Neural crest cell (in vitro differentiated cells): Measurements from ENCODE around the genes COMMD4 and MAN2C1.

DNA sequence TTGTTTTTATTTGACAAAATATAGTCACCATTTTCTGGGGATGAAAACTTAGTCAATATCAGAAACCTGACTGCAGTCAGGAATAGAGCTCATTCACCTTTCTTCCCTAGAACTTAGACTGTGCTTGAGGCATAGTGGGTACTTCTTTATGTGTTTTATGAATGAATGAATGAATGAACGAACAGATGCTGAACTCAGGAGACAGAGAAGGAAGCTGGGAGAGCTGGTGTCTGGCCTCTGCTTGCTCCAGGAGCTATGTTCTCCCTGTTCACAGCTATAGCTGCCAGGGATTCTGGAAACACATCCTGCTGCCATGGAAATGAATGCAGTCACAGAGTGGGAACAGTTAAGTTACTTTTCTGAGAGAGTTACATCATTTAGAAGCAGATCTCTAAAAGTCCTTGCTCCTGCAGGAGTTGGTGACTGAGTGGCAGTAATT is 17.0 kb upstream of the ISLR start:
- PRO-cap = no peak

DNA sequence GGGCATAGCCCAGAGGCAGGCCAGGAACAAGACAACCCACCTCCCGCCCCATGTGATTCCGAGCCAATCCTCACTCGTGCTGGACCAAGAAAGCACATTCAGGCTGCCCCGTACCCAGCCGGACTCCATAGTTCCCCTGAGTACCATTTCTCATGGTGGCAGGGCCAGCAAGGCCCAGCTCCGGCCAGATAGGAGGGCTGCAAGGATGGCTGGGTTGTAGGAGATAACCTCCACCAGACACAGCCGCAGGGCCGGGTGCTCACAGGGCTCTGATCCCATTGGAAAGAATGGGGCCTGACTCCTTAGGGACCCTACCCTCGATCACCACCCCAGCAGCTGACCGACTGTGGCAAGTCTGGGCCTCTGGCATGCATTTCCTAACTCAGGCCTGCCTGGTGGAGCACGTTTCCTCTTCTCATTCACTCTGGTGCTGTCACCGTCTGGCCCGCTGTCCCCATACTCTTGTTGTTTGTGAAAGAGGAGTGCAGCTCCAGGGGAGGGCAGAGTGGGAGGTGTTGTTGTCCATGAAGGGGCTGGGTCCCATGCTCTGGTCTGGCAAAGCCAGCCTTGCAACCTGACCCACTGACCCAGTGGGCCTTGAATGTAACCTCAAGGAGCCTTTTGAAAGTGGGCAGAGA is 11.2 kb downstream of the SEMA7A start:
- PRO-cap = unidirectional peak, minus-strand start at position 464 of the sequence

DNA sequence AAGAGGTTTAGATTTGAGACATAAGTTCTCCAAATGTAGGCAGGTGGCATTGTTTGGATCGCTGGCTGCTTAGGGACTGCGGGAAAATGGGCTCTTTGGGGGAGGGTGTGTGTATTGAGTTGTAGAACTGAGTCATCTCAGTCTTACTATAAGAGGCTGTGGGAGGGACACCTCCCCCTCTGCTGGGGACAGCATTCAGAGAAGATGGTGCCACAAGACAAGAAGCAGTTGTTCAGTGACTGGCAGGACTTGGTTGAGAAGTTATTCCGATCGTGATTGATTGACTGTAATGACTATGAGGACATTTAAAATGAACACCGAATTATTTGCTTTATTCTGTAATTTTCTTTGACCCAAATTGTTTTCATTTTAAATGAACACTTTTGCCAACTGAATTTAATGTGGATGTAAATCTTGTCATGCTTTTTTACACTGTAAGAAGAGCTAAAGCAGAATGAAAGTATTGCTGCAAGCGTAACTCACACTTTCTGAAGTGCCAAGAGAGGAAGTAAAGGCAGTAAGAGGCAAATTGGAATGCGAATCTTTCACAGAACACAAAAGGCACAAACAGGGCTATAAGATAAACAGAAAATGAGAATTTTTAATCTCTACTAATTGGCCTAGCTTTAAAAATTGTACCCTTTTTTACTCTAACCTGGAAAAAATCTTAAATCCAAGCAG is 1.0 kb downstream of the ARID3B start:
- PRO-cap = bidirectional peak, plus-strand start at position 198 of the sequence, minus-strand start at position 88 of the sequence

- PRO-cap = no peak
These were observed 5.3 kb upstream of the CLK3 start for GRCh38 chr15:74610078-74610977.

GRCh38 chr15:74625845-74626397 is 10.3 kb downstream of the CLK3 start:
- PRO-cap = no peak

DNA sequence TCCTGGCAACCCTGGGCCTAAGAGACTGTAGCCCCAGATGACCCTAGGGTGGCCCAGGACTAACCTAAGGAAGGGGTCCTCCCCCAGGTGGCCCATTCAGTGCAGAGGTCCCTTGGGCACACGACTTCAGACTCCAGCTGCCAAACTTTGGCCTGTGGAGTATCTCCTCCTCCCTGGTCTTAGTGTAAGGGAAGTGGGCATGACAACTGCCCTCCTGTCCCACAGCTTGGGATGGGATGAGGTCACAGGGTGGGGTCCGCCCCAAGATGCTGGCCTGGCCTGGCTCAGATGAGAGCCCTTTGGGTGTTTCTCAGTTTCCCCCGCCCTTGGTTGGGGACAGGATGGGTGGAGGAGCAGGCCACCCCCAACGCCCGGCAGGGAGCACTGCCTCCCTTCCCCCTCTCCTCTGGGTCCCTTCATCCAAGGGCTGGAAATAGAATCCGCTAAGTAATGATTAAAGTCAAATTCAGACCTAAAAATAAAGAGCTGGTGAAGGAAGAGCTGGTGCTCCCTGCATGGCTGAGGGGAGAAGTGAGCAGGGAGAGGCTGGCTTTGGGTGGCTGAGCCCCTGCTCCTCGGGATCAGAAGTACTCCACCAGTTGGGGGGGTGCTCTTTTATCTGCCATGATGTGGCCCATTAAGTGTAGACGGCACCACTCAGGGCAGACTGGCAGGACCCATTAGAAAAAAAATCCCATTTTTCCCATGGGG is 5.0 kb downstream of the CSK start:
- PRO-cap = no peak

GRCh38 chr15:74788262-74789267 is 6.7 kb downstream of the CSK start:
- PRO-cap = no peak

DNA sequence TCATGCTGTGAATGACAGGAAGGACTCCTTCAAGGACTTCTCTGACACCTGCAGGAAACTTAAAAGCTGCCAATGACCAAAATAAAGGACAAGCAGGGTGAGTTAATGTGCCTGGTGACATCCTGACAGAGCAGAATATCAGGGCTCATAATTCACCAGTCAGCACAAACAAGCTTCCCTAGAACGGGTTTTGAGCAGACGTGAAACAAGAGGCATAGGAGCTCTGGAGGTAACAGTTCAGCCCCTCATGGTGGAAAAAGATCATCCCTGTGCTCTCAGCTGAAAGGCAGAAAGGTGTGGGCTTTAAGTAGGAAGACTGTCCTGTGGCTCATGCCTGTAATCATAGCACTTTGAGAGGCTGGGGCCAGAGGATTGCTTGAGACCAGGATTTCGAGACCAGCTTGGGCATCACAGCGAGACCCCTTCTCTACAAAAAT is 2.3 kb downstream of the SCAMP2 start:
- PRO-cap = no peak

GRCh38 chr15:74891214-74891994 is 1.6 kb downstream of the MPI start:
- PRO-cap = no peak

DNA sequence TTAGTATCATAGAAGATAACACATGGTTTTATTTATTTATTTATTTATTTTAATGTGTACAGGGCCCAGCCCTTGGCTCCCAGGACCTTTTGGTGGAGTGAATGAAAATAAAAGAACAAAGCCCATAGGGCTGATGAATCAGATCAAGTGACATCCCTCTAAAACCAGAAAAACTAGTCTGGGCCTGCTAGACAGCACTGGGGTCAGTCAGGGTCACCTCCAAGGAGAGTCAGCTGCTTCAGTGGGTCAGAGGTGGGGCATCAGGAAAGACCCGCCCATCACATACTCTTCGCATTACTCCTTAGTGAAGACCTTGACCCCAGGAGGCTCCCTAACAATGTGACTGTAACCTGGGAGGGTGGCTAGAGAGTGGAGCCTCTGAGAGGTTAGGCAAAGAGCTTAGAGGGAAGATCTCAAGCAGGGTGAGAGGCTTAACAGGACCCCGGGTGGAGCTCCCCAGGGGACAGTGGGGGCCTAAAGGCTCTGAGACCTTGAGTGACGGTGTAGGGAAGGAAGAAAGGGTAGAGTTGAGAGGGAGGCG is 12.9 kb downstream of the PPCDC start:
- PRO-cap = no peak

- PRO-cap = no peak
These were observed 37.9 kb downstream of the PPCDC start for GRCh38 chr15:75061240-75061696.

DNA sequence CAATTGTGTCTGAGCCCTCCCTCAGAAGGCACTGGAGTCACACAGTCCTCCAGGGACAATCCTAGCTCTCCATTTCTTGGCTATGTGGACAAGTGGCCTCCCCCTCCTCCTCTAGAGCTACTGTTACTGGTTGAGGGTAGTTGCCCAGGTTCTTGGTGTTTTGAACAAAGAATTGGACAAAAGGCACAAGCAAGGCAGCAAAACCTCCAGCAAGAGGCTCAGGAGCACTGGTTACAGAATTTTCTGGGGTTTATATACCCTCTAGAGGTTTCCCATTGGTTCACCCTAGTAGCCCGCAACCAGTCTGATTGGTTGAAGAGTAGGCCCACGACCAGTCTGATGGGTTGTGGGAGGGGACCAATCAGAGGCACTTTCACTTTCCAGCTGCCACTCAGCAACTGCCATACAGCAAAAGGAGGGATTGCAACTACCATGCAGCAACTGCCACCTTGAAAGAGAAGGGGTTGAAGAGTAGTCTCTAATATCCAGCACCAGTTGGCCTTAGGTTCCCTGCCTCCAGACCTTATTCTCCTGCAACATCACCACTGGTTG is 3.1 kb upstream of the C15orf39 start:
- PRO-cap = no peak

DNA sequence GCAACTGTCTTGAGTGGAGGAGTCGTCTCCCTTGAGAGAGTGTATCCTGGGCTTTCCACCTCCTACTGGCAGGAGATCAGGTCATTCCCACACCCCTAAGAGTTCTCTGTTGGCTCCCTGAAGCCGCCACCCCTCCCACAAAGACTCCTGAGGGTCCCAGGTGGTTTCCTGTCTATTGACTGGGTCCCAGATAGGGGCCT is 1.7 kb downstream of the C15orf39 start:
- PRO-cap = no peak

DNA sequence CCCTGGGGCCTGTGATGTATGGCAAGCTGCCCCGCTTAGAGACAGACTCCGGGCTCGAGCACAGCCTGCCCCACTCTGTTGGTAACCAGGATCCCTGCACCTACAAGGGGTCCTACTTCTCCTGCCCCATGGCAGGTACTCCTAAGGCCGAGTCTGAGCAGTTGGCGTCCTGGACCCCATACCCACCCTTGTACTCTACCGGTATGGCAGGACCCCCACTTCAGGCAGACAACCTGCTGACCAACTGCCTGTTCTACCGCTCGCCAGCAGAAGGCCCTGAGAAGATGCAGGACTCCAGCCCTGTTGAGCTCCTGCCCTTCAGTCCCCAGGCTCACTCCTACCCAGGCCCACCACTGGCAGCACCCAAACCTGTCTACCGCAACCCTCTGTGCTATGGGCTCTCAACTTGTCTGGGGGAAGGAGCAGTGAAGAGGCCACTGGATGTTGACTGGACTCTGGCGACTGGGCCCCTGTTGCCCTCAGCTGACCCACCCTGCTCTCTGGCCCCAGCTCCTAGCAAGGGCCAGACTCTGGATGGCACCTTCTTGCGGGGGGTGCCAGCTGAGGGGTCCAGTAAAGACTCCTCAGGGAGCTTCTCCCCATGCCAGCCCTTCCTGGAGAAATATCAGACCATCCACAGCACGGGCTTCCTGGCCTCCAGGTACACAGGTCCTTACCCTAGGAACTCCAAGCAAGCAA is 4.5 kb downstream of the C15orf39 start:
- PRO-cap = no peak

DNA sequence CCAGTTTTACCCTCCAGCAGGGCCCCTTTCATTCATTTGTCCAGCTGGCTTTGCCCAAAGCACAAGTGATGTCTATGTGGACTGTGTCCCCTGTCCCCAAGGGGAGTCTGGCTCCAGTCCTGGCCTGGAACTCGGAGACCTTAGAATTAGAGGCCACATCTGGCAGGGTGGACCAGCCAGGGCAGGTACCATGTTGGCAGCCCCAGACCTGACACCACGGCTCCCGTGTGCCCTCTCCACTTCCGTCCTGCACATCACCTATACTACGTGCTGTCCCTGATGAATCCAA is 15.2 kb downstream of the C15orf39 start:
- PRO-cap = no peak

DNA sequence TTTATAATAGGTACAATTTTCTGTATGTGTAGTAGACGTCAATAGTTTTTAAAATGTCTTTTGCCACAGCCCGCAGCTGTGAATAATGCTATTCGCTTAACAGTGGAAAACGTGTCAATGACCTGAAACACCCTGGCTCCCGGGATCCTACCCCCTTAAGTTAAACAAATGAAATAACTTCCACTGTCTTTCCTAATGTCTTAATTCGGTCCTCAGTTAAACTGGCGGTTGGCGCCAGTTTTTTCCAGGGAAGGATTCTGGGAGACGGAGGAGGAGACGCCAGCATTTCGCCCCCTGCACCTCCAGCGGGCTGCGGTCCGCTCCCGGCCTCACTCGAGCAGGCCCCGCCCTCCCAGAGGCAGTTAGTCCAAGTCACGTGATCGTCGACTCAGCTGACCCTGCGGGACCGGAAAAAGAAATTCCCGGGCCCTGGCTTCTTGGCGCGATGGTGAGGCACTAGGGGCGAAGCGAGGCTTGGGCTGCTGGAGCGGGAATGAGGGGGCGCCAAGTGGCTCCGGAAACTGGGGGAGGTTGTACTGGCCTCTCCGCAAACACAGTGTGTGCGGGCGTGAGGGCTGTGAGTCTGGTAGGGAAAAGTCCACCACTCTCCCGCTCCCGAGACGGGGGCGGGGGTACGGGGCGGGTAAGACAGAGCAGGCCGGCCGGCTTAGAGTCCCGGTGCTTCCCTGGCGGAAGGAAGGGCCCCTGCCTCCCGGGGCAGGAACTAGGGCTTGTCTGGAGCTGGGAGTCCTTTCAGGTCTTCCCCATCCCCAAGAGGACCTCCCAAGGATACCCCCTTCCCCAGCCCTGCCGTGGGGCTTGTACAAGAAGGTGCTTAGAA is at the start of gene COMMD4:
COMMD4 (plus strand) TSS at position 419 of the 841 bp plus-strand sequence.
- PRO-cap = bidirectional peak, plus-strand start at position 440 of the sequence, minus-strand start at position 314 of the sequence

DNA sequence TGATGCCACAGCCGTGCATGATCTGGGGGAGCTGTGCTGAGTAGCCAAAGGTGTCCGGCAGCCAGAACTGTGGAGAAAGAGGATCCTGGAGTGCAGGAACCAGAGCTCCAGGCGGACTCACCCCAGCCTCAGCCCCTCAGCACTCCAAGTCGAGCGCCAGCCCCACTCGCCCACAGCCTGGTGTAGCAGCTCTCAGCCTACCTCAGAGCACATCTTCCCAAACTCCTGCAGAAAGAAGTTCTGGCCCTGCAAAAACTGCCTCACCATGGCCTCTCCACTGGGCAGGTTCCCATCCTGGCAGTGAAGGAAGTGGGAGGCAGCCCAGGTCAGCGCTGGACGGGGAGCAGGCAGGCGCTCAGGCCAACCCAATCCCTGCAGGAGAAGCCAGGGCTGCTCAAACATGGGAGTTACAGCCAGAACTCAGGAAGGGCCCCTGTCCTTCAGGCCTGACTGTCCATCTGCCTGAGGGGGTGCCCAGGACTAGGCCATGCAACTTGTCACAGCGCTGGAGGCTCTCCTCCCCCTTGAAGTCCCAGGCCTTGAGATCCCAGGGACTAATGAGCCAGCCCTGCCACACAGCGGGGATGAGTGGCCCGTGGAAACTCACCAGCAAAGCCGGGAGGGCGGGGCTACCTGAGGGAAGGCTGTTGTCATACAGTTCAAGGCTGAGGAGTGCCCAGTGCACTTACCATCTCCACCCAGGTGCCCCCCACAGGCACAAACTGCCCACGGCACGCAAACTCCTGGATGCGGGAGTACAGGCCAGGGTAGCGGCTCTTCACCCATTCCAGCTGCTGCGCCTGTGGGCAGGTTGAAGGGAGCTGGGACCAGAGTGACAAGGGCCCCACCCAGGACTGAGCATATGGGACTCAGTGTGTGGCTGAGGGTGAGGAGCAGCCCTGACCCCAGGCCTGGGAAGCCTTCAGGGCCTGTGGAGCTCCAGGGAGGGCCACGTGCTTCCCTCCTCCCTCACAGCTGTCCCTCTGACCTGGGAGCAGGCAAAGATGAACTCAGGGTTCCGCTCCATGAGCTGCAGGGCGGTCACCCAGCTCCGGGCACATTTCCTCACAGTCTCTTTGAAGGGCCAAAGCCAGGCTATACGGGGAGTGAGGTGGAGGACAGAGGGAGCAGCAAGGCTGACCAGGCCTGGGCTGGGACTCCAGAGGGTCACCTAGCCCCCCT is 6.4 kb downstream of the MAN2C1 start:
- PRO-cap = no peak

DNA sequence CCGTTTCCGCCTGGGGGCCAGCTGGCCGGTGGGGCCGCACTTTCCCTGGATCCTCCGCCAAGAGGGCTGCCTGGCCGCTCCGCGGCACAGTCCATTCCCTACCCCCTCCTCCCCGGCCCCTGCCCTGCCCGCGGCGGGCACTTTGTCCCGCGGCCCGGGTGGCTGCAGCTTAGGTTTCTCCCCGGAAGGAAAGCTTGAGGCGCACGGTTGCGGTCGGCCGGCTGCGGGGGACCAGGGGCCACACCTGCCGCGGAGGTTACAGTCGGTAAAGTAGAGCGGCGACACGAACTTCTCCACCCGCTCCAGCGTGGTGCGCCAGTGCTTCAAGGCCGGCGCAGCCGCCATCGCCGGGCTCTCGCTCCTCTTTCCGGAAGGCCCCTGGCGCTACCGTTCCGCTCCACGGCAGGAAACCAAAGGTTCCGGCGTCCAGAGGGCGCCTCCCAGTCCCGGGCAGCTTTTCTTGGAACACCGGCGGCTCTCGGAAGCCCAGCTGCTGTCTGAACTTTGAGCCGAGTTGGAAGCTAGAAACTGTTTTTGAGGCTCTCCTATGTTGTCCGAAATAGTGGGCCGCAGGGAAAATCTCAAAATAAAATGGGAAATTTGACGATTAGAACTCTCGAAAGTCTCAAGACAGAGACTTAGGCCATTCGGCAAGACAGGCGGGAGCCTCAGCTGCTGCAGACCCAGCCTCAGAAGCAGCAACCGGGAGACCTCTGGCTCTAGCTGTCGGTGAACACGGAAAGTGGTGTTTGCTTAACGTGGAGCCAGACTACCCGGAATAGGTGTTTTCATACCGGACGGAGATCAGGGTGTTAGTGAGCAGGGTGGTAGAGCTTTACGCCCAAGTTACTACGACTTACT is at the start of gene MAN2C1:
MAN2C1 (minus strand) TSS at position 369 of the 861 bp plus-strand sequence.
- PRO-cap = bidirectional peak, plus-strand start at position 524 of the sequence, minus-strand start at position 367 of the sequence

- PRO-cap = no peak
These were observed 21.2 kb upstream of the MAN2C1 start for GRCh38 chr15:75389597-75390092.

GRCh38 chr15:75641537-75641971 is 1.5 kb upstream of the IMP3 start:
- PRO-cap = no peak